ENCODE measurements around the genes TRAF2, PTGDS and MRPL41.

DNA sequence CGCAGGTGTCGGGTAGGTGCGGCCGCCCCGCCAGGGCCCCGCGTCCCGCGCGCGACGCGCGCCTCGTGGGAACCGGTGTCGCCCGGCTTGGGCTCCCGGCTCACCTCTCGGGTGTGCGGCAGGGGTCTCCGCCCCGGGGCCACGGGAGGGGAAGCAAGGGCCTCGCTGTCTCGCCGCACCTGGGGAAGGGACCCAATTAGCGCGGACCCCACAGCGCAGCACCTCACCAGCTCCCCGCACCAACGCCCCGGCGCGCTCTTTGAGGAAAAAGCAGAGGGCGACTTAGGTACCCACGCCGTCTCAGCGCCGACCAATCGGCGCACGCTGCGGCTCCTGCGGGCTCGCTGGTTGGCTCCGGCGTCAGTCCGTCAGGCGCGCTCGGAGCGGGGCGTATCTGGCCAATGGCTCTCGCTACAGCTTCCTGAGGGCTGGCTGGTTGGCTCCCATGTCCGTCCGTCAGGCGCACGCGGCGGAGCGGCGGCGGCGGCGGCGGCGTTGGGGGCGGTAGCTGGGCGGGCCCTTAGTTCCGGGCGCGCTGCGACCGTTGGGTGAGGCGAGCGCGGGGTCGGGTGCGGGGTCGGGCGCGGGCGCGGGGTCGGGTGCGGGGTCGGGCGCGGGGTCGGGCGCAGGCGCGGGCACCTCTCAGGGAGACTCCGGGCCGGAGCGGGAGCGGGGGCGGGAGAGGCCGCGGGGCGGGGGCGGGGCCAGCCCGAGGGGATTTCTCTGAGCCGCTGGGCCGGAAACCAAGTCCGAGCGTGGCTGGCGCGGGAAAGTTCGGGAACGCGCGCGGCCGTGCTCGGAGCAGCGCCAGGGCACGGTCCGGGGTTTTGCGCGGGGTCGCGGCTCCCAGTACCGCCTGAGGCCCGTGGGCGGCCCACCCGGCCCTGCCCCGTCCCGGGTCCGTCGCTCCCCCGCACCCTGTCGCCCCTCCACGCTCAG lies at the start of gene TRAF2:
TRAF2 (plus strand) TSS at position 523 of the 939 bp plus-strand sequence.
- PRO-cap = bidirectional peak, plus-strand start at position 523 of the sequence, minus-strand start at position 261 of the sequence; unidirectional peak, plus-strand start at position 746 of the sequence

- PRO-cap = bidirectional peak, plus-strand start at chr9:136977504, minus-strand start at chr9:136977325; unidirectional peak, plus-strand start at chr9:136977807
These were observed at the start of gene PTGDS for GRCh38 chr9:136977116-136977915. Gene PTGDS, plus strand, starts transcription at chr9:136977504.

- PRO-cap = no peak
These were observed 2.7 kb upstream of the NPDC1 start for GRCh38 chr9:137048438-137049342.

DNA sequence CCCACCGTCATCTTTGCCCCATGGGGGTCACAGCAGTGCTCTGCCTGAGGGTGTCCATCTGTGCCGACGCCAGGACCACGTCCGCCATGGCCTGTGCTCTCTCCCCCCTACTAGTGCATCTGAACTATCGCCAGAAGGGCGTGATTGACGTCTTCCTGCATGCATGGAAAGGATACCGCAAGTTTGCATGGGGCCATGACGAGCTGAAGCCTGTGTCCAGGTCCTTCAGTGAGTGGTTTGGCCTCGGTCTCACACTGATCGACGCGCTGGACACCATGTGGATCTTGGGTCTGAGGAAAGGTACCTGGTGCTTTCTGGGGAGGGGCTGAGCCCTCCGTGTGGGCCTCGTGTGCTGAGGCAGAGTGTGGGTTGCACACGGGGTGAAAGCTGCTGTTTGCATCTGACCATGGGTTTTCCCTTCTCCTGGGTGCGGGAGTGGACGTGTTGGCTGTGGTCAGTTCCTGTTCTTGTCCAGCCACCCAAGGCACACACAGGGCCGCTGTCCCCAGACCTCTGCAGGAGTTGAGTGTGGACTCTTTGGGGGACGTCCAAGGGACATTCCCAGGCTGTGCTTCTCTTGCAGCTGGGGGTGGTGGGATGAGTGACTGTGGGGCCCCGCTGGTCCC lies 12.9 kb downstream of the MAN1B1 start:
- PRO-cap = no peak

DNA sequence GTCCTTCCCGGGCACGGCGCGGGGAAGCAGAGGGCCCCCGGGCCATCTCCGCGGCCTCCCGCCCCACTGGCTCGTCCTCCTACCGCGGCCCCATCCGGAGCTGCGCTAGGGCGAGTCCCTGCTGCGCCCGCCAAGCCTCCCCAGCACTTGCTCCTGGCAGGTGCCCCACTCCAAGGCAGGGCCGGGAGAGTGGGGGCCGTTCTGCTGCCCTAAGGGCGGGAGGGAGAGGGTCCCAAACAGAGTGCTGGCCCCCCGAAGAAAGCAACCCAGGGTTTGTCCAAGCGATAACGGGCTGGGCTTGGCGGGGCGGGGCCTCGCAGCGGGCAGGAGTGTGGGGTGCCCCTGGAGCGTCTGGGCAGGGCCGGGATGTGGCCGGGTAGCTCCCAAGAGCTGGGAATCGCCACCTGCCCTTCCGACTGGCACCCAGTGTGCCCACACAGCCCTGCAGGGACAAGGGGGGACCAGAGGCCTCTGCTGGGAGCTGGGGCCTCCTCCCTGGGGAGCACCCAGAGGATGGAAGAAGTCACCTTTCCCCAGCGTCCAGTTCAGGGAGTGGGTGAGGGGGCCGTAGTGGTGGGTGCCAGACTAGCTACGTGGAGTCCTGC lies 461 bp upstream of the DPP7 start:
- PRO-cap = no peak

- PRO-cap = no peak
These were observed 2.5 kb upstream of the GRIN1 start for GRCh38 chr9:137136473-137136827.

GRCh38 chr9:137194778-137195558 lies 5.6 kb downstream of the TPRN start:
- PRO-cap = no peak

- PRO-cap = no peak
These were observed 2.6 kb downstream of the TOR4A start for GRCh38 chr9:137279995-137280712.

DNA sequence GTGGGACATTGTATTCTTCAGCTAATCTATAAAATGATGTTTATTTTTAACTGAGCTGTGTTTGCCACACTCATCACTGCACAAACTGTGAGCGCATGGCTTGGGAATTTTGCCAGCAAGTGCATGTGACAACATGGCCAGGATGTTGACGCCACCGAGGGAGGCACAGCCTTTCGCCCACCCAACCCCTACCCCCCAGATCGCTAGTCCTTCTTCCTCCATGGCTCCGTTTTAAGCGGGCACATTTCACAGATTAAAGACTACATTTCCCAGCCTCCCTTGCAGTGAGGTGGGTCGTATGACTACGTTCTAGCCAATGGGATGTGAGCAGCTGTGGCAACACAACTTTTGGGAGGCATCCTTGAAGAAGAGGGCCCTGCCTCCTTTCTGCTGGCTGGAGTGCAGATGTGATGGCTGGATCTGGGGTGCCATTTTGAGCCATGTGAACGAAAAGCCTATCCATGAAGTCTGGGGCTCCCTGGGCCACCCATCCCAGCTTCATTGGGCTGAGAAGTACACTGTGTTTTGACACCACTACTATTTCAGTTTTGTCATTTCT lies 7.9 kb downstream of the NRARP start:
- PRO-cap = unidirectional peak, minus-strand start at position 233 of the sequence

GRCh38 chr9:137310357-137311018 lies 8.4 kb upstream of the NRARP start:
- PRO-cap = no peak

DNA sequence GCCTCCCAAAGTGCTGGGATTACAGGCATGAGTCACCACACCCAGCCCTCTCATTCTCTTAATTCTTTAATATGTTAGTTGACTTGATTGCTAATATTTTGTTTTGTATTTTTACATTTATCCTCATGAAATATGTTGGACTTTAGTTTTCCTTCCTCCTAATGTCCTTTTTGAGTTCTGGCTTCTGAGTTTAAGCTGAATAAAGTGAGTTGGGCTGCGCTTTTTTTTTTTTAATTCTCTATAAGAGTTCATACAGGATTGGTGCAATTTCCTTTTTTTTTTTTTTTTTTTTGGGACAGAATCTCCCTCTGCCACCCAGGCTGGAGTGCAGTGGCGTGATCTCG lies 59.9 kb downstream of the EXD3 start:
- PRO-cap = no peak

DNA sequence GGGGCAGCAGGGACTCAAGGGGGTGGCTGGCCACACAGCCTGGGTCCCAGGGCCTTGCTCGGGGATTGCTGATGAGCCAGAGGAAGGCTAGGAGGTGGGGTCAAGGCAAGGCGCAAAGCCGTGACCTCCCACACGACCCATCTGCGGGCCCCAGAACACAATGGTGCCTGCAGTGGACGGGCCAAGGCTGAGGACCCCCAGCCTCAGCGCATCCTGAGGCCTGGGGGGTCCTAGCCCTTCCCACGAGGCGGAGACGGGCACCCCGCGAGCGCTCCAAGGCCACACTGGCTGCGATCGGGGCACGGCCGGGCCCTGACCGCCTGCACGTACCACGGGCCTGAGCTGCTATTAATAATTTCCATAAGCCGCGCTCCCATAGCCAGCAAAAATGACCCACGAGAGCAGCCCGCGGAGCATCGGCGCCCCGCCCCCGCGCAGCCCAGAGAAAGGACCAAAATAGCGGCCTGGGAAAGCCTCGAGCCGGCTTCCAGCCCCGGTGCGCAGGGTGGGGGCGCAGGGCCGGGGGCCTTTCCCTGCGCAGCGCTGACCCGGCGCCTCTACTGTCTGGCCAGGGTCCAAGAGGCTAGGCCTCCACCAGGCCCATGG lies 54.6 kb downstream of the EXD3 start:
- PRO-cap = no peak

GRCh38 chr9:137429360-137429676 lies 6.1 kb downstream of the NOXA1 start:
- PRO-cap = no peak

DNA sequence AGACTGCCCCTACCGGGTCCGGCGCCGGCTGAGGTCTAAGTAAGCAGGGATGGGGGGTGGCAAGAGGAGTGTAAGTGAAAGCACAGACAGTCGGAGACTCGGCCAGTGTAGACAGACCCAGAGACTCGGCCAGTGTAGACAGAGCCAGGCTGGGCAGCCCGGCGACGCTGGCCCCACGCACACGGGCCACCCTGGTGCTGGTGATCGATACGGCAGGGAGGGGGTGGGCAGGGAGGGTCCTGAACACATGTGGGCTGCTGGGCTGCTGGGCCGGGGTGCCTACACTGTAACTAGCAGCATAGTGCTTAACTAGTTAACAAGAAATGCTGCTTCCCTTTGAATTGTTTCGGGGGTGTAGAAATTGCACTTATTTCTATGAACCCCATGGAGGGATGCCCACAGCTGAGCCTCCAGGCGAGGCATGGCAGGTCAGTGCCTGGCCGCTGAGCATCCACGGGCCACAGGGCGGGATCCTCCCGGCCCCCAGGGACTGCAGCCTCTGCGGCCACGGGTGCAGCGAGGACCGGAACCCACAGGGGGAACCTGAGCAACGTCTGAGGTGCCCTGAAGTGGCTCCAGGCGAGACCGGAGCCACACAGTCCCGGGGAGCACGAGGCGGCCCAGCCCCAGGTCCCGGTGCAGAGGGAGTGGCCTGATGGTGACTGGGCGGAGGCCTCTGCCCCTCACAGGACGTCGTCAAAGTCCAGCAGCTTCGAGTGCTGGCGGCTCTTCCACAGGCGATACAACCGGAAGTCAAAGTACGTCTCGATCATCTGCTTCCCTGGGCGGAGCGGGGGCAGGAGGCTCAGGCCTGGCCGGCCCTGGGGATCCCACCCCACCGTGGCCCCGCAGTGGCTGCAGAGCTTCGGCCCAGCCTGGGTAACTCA lies 7.8 kb upstream of the ENTPD8 start:
- PRO-cap = no peak

DNA sequence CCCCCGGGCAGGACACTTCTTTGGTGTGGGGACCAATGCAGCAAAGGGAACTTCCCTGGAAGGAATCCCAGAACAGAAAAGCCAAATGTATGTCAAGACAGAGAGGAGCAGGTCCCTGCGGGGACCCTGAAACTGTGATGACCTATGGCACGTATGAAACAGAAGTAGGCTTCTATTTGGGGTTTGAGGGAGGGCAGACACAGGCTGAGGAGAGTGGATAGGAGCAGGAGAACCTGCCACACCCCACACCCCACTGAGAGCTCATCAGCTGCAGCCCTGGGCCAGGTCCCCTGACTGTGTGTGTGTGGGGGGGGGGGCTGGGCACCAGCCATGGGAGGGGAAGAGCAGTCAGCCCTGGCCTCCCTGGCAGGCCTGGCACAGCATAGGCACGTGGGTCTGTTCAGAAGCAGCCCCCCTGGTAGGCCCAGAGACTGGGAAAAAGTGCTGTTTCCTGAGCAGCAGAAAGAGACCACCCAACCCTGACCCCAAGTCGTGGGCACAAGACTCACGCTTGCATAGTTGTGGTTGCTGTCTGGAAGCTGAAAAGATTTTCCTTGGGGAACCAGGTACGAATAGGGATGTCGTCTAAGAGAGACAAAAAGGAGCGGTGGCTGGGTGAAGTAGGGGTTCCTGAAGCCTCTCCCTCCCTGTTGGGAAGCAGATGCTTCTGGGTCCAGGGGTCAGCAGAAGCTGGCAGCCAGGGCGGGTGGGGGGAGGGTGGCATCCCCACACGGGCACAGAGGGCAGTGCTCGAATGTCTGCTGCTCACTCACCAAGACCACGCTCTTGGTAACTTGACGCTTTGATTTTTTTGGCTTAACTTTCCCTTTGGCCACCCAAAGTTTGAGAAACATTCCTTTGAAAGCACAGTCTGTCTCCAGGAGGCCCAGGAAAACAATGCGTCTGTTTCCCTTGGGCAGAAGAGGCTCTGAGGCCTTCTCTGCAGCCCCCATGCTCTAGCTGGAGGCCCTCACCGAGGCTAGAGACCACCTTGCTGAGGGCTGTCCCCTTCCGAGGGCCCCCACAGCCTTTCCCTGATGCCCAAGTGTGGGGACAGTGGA lies 2.9 kb downstream of the NSMF start:
- PRO-cap = no peak

DNA sequence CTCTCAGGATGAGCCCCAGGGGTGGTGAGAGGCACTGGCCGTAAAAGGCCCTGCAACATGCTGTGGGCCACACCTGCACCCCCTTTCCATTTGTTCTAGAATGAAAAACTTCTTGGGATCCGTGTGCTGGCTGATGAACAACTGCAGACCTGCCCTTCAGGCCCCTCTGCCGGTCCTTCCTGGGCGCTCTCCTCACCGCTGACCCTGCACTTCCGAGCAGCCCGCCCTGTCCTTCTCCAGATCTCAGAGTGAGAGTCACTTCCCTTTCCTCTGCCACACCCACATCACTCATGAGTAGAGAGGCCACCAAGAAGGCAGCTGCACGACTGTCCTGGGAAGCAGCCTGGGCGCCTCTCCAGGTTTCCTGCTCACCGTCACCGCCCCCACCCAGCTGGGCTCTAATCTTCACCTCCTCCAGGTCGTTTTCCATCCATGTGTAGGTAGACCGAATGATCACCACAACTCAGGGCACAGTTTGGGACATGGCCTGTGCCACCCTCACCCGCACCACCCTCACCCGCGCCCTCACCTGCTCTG lies 35.0 kb upstream of the NSMF start:
- PRO-cap = unidirectional peak, minus-strand start at position 250 of the sequence; bidirectional peak, plus-strand start at position 287 of the sequence, minus-strand start at position 250 of the sequence

GRCh38 chr9:137551721-137552396 lies at the start of gene MRPL41:
Gene MRPL41, plus strand, starts transcription at chr9:137551879.
- PRO-cap = bidirectional peak, plus-strand start at chr9:137551913, minus-strand start at chr9:137551776

- PRO-cap = no peak
These were observed 3.8 kb downstream of the ZMYND19 start for GRCh38 chr9:137586518-137586976.

DNA sequence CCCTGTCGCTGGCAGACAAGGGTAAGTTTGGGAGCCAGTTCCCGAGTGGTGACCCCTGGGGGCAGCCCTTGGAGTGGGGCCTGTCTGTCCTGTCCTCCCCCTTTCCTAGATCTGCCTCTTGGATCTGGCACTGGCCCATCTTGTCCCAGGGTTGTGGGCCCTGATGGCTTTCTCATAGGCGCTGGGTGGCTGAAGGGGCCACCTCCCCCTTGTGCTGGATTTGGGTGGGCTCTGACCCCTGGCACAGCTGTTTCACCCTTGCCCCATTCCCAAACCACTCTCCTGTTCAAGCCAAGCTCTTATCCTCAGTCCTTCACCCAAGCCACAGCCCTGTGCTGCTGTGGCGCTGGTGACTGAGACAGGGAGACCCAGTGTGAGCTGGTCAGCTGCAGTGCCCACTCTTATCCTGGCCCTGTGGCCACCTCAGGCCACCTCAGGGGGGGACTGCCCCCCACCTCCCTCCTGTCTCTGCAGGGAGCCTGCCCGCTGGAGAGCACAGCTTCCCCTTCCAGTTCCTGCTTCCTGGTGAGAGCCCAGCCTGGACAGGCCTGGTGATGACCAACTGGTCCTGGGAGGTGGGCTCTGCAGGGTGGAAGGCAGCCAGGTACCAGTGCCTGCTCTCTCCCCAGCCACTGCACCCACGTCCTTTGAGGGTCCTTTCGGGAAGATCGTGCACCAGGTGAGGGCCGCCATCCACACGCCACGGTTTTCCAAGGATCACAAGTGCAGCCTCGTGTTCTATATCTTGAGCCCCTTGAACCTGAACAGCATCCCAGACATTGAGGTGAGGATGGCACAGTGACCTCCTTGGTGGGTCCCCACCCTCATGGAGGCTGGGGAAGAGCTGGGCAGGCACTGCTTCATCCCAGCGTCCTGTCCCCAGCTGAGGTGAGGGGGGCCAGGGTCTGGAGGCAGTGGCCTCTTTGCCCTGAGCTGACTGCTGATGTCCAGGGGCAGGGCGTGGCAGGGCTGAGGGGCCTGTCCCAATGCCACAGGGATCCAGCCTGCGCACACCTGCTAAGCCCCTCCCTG lies 5.5 kb upstream of the EHMT1 start:
- PRO-cap = no peak

GRCh38 chr9:137614018-137614863 lies 4.6 kb upstream of the EHMT1 start:
- PRO-cap = no peak

Measured in left lung (tissue), 1 donor.